Heart (tissue), 3 donors: ENCODE measurements around the genes MEF2C and CETN3.

GRCh38 chr5:86570086-86570634 lies 47.6 kb upstream of the COX7C start:
- RAMPAGE, long total RNA, 2 experiments, result no peak in any of the 2 experiments

GRCh38 chr5:86570635-86571071 lies 47.1 kb upstream of the COX7C start:
- RAMPAGE, long total RNA, 2 experiments, result no peak in any of the 2 experiments

GRCh38 chr5:87299584-87300275 lies 32.0 kb downstream of the RASA1 start:
- RAMPAGE, long total RNA, 2 experiments, result no peak in any of the 2 experiments

GRCh38 chr5:87406635-87407282 lies 6.0 kb downstream of the CCNH start:
- RAMPAGE, long total RNA, 2 experiments, result no peak in any of the 2 experiments

GRCh38 chr5:88141025-88141678 lies 127.5 kb downstream of the TMEM161B start:
- RAMPAGE, long total RNA, 2 experiments, result no peak in any of the 2 experiments

- RAMPAGE, long total RNA, 2 experiments, result no peak in any of the 2 experiments
Measured at GRCh38 chr5:88144116-88144776, 124.4 kb downstream of the TMEM161B start.

GRCh38 chr5:88268311-88268695 lies 342 bp downstream of the TMEM161B start:
- RAMPAGE, long total RNA, 2 experiments, result no peak in any of the 2 experiments

GRCh38 chr5:88785826-88786581 lies 97.0 kb downstream of the MEF2C start:
- RAMPAGE, long total RNA, 2 experiments, result no peak in any of the 2 experiments

GRCh38 chr5:88819608-88820256 lies 63.3 kb downstream of the MEF2C start:
- RAMPAGE, long total RNA, 2 experiments, result no peak in any of the 2 experiments

GRCh38 chr5:88882876-88883942 lies at the start of gene MEF2C:
TSS of gene MEF2C (minus strand) at chr5:88883184.
- RAMPAGE, long total RNA, 2 experiments, result start-site peak on the minus strand in 2 of 2 experiments, at chr5:88883077-88883226 at its widest, 227 to 9,952 reads per replicate

- RAMPAGE, long total RNA, 2 experiments, result no peak in any of the 2 experiments
Measured at GRCh38 chr5:88886696-88887246, 3.8 kb upstream of the MEF2C start.

DNA sequence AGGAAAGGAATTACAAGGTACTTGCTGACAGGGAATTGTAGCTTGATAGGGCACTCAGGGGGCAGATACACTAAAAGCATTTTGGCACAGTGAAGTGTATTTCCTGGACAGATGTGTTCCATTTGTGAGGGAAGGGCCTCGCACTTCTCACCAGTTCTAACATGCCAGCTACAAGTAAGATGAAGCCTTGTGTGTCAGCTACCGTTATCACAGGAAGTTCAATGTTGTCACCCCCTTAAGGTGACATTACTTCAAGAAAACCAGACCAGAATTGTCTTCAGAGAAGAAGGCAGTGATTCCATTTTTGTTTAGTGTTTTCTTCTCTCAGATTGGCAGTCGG lies 431.3 kb upstream of the MEF2C start:
- RAMPAGE, long total RNA, 2 experiments, result no peak in any of the 2 experiments

GRCh38 chr5:89396576-89397230 lies 513.7 kb upstream of the MEF2C start:
- RAMPAGE, long total RNA, 2 experiments, result no peak in any of the 2 experiments

GRCh38 chr5:90408946-90409884 lies at the start of gene CETN3:
TSS of gene CETN3 (minus strand) at chr5:90409756.
- RAMPAGE, long total RNA, 2 experiments, result start-site peak on the minus strand in 2 of 2 experiments, at chr5:90409732-90409757 at its widest, 58 to 752 reads per replicate

DNA sequence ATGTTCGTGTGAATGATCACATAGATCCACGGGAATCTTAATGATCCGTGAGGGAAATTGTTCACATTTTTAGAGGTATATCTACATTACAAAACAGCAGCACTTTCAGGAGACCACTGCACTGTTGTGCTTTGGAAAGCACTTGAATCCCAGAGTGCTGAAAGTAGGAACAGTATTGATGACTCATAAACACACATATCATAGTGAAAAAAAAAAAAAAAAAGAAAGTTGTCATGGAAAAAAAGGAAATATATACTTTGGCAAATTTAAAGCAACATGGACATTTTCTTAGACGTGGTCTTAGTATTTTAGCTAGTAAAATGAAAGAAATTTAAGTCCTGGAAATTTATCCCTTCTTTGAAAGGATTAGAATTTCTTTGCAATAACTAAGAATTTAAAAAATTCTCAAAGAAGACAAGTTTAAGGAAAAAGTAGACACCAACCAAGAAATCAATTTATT lies 55.4 kb downstream of the ADGRV1 start:
- RAMPAGE, long total RNA, 2 experiments, result no peak in any of the 2 experiments

GRCh38 chr5:90871268-90872272 lies 313.0 kb downstream of the ADGRV1 start:
- RAMPAGE, long total RNA, 2 experiments, result no peak in any of the 2 experiments

- RAMPAGE, long total RNA, 2 experiments, result no peak in any of the 2 experiments
Measured at GRCh38 chr5:90902141-90902692, 343.6 kb downstream of the ADGRV1 start.

- RAMPAGE, long total RNA, 2 experiments, result no peak in any of the 2 experiments
Measured at GRCh38 chr5:90967226-90967806, 408.7 kb downstream of the ADGRV1 start.

DNA sequence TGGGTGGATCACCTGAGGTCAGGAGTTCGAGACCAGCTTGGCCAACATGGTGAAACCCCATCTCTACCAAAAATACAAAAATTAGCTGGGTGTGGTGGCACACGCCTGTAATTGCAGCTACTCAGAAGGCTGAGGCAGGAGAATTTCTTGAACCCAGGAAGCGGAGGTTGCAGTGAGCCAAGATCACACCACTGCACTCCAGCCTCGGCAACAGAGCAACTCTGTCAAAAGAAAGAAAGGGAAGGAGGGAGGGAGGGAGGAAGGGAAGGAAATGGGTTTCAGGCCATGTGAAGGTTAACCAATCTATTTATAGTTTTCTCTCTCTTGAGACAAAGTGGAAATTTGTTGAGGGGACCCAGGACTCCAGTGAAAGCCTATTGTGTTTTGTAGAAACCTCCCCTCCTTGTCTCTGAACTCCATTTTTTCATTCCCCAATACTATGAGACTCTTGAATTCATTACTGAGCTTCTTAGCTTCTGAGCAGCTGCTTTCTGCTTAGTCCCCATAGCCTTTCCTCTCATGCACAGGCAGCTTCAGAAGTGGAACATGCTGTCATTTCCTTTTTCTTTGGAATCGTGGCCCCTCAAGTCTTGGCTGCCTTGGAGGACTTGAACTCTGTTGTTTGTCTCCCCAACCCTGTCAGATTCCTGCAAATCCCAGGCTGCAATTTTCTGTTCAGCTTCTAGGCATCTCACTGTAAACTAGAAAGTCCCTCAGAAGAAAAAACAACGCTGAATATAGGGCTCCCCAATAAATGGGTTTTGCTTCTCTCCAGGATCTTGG lies 268.6 kb downstream of the ARRDC3 start:
- RAMPAGE, long total RNA, 2 experiments, result no peak in any of the 2 experiments

GRCh38 chr5:91182666-91183277 lies 200.3 kb downstream of the ARRDC3 start:
- RAMPAGE, long total RNA, 2 experiments, result no peak in any of the 2 experiments